Cardiac fibroblast (primary cell): ENCODE data around the genes KRT72 and KRT4.

- RRBS = no CpG with 5 or more reads among the region's 6 CpGs
Observed at GRCh38 chr12:51675432-51675816, 84.4 kb downstream of the SCN8A start.

GRCh38 chr12:51920907-51921516 is 13.7 kb downstream of the ACVRL1 start:
- RRBS = 47% methylated on average over 2 of the region's 6 CpGs

GRCh38 chr12:51925706-51926473 is 18.6 kb downstream of the ACVRL1 start:
- RRBS = no CpG with 5 or more reads among the region's 8 CpGs

DNA sequence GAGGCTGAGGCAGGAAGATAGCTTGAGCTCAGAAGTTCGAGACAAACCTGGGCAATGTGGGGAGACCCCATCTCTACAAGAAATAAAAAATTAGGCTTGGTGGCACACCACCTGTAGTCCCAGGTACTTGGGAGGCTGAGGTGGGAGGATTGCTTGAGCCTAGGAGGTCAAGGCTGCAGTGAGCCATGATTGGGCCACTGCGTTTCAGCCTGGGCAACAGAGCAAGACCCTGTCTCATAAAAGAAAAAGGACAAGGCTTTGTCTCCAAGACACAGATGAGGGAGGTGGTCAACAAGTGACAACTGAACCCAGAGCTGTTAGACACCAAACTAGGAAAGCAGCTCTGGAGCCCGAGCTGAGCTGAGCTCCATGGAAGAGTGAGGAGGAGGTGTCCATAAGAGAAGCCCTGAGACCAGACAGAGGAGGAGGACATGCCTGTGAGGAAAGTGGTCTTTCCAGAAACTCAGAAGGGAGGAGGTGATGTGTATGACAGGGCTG is 14.4 kb upstream of the TAMALIN start:
- RRBS = no CpG with 5 or more reads among the region's 3 CpGs

DNA sequence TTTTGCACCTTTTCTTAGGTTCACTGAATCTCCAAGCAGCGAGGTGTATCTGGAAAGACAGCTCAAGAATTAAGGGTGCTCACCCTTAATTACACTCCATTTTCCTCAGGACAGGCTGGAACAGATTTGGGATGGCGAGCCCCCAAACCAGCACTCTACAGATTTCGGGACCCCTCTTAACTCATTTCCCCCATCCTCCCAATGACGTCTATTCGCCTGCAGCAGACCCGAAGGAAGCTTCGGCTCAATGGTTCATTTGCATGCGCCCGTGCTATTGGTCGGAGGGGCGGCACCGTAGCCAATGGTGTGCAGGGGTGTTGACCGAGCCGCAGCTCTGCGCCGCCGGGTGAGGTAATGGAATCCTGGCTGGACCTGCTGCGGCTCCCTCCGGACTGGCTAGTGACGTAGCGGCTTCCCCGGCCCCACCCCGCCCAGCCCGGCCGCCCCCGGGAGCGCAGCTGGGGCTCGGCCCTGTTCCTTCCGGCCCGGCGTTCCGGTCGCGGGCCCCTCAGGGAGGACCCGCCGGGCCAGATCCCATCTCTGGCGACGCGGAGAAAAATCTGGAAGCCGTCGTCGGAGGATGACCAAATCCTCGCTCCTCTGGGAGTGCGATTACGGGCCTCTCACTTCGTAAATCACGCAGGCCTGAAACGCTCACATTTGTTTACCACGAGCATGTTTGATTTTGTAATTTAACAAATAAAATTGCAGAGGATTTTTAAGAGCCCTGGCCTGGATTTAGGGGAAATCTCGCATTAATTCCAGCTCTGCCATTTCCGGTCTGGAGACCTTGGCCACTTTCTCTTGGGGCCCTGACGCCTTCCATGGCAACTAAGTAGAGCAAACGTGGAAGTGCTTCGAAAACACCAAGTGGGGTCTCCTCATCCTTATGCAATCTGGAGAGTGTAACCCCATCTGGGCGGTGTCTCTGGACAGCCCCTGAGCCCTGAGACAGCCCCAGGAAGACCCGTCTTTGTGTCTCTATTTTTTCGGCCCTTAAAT is 18.2 kb upstream of the NR4A1 start:
- RRBS = no CpG with 5 or more reads among the region's 57 CpGs

GRCh38 chr12:52044883-52045285 is 6.4 kb upstream of the NR4A1 start:
- RRBS = no CpG with 5 or more reads among the region's 4 CpGs

DNA sequence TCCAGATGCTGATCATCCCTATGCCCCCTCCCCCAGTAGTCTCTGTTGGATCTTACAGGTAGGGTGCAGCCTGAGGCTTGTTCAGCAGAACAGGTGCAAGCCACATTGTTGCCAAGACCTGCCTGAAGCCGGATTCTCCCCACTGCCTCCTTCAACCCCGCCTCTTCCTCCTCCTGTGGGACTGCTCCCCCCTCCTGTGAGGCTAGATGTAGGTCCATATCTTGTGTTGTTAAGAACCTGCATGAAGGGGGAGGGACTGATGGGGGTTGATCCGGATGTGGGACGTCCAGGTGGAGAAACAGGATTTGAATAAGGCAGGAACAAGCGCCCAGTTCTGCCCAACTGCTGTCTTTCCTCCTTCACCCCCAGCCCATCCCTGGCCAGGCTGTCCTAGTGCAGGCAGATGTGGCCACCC is 1.2 kb downstream of the NR4A1 start:
- RRBS = no CpG with 5 or more reads among the region's 5 CpGs

GRCh38 chr12:52053117-52053486 is 1.9 kb downstream of the NR4A1 start:
- RRBS = no CpG with 5 or more reads among the region's 2 CpGs

GRCh38 chr12:52054708-52055266 is 3.5 kb downstream of the NR4A1 start:
- RRBS = no CpG with 5 or more reads among the region's 20 CpGs

DNA sequence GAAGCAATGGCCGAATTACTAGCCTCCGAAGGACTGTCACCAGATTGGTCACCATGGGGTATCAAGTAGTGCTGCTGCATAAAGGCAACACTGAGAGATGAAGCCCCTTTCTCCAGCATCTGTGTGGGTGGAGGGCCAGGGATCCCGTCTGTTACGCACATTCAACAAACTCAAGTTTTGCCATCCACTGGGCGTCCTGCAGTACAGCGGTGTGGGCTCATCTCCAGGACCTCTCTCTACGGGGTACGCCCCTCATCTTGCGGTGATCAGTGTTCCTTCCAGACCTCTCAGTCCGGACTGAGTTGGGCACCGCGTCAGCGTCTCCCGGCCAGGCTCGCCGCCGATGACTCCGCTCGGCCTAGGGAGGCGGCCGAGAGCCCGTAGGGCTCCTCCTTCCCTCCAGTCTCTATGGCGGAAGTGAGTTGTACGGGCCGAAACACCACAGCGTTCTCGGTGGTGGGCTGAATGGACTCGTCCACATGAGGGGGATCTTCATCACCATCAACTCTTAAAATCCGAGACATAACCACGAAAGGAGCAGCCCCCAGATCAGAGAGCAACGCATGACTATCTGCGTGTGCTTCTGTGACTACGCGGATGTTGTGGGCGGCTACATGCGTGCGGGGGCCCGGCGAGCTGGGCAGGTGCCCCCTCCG is 378 bp upstream of the ATG101 start:
- RRBS = no CpG with 5 or more reads among the region's 40 CpGs

DNA sequence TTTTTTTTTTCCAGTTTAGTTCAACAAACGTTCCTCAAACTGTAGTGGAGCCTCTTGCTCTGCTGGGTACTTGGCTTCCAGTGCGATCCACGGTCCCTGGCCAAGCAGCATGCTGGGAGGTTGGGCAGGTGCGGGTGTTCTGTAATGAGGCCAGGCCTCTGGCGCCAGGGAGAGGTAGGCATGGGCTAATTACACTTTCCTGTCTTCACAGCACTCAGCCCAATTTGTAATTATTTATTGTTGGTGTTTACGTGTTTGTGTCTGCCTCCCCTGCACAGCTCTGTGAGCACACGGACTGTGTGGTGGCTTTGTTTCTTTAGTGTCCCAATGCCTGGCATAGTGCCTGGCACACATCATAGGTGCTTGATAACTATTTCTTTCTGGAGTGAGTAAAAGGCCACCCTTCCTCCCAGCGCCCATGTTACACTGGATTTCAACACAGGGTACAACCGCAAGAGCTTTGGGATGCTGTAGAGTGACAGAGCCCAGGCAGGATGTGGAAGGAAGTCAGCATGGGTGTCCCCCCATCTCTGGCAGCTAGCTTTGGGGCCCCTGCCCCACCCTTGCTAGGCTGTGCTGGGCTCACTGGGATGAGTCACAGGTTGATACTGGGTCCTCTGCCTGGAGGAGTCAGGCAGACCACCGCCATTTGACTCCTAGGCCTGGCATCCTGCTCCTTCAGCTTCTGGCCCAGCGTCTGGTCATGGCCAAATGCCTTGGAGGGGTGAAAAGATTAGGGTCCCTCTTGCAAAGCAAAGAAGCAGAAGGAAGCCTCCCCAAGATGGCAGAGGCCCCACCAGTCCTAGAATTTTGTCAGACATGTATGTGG is 6.0 kb upstream of the KRT80 start:
- RRBS = no CpG with 5 or more reads among the region's 11 CpGs

GRCh38 chr12:52202088-52202972 is 10.5 kb upstream of the KRT80 start:
- RRBS = no CpG with 5 or more reads among the region's 19 CpGs

DNA sequence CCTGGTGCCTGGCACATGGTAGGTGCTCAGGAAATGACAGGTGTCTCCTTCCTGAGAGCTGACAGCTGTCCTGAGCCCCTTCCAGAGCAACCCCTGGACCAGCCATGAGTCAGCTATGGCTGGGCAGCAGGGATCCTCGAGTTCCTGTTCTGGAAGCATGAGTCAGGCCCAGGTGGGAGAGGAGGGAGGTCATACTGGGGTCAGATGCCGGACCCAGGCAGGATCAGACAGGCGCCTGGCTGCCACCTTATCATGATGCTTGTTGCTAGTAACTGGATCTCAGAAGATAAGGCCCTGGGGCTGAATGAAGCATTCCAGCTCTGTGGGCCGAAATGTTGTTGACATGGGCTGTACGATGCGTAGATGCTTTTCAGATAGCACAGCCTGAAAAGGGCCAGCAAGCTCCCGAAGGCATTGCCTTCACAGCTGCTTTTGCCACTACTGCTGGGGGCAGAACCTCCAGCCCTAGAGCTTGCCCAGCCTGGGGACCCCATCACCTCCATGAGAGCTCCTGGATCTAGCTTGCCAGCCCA is 17.4 kb upstream of the KRT7 start:
- RRBS = no CpG with 5 or more reads among the region's 7 CpGs

DNA sequence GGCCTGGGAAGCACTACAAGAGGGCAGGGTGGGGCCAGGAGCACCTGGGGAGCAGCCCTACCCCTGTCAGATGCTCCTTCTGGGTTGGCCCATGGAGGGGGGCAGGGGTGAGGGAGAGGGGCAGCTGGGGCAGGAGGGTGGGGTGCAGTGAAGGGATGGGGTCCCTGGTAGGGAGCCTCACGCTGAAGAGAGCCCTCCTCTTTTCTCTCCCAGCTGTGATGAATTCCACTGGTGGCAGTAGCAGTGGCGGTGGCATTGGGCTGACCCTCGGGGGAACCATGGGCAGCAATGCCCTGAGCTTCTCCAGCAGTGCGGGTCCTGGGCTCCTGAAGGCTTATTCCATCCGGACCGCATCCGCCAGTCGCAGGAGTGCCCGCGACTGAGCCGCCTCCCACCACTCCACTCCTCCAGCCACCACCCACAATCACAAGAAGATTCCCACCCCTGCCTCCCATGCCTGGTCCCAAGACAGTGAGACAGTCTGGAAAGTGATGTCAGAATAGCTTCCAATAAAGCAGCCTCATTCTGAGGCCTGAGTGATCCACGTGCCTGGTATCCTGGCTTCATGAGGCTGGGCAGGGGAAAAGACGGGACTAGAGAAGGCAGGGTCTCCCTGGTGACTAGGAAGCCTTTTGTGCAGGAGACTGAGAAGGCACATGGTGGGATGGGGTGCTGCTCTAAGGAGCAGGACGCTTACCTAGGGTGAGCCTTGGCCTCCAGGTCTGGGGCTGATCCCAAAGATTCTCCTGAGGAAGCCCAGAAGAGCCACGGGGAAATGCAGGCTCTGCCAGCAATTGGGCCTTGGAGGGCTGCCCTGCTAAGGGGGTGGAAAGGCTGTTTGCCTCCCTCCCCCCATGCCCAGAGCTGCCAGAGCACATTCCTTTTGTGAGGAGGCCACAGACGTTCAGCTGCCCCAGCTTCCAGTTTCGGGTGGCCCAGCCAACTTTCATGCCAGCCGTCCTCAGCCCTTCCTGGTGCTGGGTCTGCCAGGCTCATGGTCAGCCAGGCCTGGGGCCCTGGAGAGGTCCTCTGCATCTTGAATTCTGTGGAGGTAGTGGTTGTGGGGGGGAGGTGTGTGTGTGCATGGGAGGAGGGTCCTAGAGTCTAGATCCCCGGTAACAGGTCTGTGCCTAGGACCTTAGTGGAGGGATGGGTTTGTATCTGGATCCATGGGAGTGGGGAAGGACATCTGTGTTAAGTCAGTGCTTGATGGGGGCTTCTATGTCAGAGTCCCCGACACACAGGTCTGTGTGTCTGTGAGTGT is 15.8 kb downstream of the KRT7 start:
- RRBS = no CpG with 5 or more reads among the region's 20 CpGs

GRCh38 chr12:52371177-52371589 is 3.9 kb upstream of the KRT85 start:
- RRBS = no CpG with 5 or more reads among the region's 11 CpGs

- RRBS = no CpG with 5 or more reads among the region's 24 CpGs
Observed at GRCh38 chr12:52516007-52517198, 3.8 kb downstream of the KRT5 start.

GRCh38 chr12:52600999-52601615 is at the start of gene KRT72:
TSS of gene KRT72 (minus strand) at chr12:52601463.
- RRBS = no CpG with 5 or more reads among the region's 51 CpGs

GRCh38 chr12:52813573-52814196 is at the start of gene KRT4:
TSS of gene KRT4 (minus strand) at chr12:52814116.
- RRBS = 57% methylated on average over 4 of the region's 19 CpGs

DNA sequence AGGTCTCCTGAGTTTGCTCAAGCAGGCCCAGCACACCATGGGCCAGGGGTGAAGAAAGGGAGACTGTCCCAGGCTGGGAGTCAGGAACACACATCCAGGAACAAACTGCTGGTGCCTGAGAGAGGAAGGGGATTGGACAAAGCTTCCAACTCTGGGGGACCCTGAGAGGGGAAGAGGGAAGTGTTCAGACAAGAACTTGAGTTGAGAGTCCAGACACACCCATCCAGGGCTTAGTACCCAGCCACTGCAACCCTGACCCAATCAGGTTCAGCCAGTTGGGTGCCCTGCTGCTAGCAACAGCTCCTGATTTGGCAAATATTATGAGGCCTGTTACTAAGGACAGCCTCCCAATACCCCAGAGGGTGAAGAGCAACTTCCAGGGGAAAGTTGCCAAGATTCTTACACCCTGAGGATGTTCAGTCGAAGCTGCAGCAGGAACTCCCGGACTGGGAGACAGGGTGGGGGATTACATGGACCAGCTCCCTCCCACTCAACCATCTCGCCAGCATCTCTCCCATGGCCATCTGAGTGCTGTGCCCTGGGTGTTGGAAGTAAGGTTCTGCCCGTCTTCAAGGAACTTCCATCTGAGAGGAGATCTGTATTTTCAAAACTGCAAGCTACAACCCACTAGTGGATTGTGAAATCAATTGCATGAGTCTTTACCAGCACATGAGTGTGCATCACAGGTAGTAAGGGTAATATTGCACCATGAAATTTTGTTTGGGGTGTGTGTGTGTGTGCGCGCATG is 11.4 kb upstream of the KRT78 start:
- RRBS = no CpG with 5 or more reads among the region's 6 CpGs

GRCh38 chr12:52870252-52870901 is 21.6 kb upstream of the KRT78 start:
- RRBS = no CpG with 5 or more reads among the region's 13 CpGs